Transverse colon (tissue), 4 donors: Measurements from ENCODE around the gene CYP24A1.

- PRO-cap, result no peak
- RAMPAGE, long total RNA, 4 experiments, result no peak in any of the 4 experiments
Measured at GRCh38 chr20:54112217-54112885, 42.0 kb upstream of the BCAS1 start.

DNA sequence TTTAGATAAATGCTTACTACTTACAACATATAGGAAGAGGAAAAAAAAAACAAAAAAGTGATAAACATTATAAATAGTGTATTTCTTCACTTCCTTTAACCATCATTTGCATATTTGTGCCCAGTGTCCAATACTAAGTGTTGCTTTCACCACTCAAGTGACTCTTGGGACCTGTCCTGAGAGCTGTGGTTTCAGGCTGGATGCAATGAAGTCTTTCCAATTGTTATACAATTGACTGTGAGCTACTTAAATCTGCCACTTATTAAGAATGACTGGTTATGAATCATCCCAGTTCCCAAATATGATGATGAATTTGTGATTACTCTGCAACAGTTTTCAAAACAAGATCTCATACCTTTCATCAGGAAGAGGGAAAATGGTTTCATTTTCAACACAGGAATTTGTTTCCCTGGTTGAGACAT lies 41.3 kb downstream of the CYP24A1 start:
- PRO-cap, result no peak
- RAMPAGE, long total RNA, 4 experiments, result no peak in any of the 4 experiments

DNA sequence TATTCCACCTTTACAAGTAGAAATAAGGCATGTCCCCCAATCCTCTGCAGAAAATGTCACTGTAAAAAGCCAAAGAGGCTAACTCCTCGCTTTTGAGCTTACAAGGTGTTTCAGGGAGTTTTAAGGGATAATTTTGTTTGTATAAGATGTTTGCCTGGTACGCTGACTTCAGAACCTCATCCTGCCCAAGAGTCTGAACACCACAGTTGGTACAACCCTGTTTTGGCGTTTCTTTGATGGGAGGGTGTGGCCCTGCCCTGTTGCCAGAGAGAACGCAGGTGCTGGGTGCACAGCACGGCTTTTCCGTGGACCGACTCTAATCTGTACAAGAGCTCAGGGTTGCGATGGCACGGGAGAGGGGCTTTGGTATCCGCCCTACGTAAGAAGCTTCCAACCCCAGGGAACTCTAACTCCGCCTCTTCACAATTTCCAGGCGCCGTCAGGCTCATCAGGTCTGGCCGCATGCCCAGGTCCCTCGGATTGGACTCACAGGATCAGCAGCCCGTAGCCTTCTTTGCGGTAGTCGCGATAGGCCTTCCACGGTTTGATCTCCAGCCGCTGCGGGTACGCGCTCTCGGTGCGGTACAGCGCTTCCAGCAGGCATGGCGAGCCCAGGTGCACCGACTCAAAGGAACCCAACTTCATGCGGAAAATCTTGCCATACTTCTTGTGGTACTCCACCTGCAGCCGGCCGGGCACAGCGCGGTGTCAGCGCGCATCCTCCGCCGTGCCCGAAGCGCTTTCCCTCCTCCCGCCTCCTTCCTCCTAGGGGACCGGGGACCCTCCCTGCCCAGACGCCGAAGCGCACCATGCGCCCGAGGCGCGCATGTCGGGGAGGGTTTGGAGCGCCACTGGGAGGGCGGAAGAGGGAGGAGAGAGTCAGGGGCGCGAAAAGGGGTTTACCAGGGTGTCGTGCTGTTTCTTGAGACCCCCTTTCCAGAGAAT lies 1.1 kb downstream of the CYP24A1 start:
- PRO-cap, result no peak
- RAMPAGE, long total RNA, 4 experiments, result no peak in any of the 4 experiments

DNA sequence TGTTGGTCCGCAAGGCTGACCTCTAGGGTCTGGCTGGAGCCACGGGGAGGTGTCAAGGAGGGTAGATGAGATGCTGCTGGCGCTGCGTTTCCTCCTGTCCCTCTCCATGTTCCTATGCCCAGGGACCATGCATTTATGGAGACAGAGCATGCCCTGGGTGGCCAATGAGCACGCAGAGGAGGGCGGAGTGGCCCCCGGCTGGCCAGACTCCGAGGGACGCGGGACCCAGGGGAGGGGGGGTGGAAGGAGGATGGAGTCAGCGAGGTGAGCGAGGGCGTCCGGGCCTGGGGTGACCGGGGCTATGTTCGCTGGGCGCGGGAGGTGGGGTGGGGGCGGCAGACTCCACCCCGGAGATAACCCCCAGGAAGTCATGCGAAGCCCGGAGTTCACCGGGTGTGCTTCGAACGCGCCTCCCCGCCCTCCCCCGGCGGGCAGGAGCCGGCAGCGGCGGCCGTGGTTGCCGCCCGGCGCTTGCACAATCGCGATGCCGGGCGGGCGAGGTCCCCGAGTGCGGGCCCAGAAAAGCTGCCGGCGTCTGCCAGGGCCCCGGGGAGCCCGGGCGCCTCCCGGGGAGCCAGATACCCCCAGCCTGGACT lies at the start of gene CYP24A1:
TSS of gene CYP24A1 (minus strand) at position 108 of the 596 bp plus-strand sequence.
- PRO-cap, result no peak
- RAMPAGE, long total RNA, 4 experiments, result no peak in any of the 4 experiments

- PRO-cap, result no peak
- RAMPAGE, long total RNA, 4 experiments, result no peak in any of the 4 experiments
Measured at GRCh38 chr20:54195510-54196215, 12.2 kb upstream of the PFDN4 start.

DNA sequence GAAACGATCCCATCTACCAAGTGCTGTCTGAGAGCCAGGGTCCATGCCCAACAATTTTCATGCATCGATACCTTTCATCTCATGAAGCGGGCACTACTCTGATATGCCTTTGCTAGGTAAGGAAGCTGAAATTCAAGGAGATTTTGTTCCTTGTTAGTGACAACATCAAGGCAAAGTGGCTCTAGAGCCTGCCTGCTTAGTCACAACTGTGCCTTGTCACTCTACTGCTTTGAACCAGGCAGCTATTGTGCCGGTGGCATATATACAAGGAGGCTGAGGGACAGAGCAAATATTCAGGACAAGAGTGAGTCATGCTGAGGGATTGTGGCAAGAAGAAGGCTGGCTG lies 59.4 kb downstream of the PFDN4 start:
- PRO-cap, result no peak
- RAMPAGE, long total RNA, 4 experiments, result no peak in any of the 4 experiments

- PRO-cap, result no peak
- RAMPAGE, long total RNA, 4 experiments, result no peak in any of the 4 experiments
Measured at GRCh38 chr20:54524672-54525329, 49.4 kb downstream of the DOK5 start.

GRCh38 chr20:56417835-56418930 lies 6.1 kb downstream of the CASS4 start:
- PRO-cap, result no peak
- RAMPAGE, long total RNA, 4 experiments, result no peak in any of the 4 experiments

- PRO-cap, result no peak
- RAMPAGE, long total RNA, 4 experiments, result no peak in any of the 4 experiments
Measured at GRCh38 chr20:56444223-56444645, 24.2 kb upstream of the RTF2 start.

DNA sequence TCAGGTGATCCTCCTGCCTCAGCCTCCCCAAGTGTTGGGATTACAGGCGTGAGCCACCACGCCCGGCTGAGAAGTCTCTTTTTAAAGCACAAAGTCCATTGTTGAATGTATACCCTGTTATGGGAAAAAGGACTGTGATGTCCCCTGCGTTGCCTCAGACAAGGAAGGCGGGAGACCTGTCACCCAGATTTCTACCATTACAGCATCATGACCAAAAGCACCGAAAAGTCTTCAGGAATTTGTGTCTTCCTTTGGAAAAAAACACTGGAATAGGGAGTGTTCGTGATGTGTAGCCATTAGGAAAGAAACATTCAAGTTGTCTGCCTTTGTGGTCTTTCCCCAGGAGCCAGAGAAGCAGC lies 18.2 kb upstream of the RTF2 start:
- PRO-cap, result no peak
- RAMPAGE, long total RNA, 4 experiments, result no peak in any of the 4 experiments

GRCh38 chr20:56476812-56477260 lies 8.4 kb downstream of the RTF2 start:
- PRO-cap, result no peak
- RAMPAGE, long total RNA, 4 experiments, result start-site peak on the plus strand in 1 of 4 experiments, at chr20:56477041-56477095 at its widest, 33 reads per replicate

DNA sequence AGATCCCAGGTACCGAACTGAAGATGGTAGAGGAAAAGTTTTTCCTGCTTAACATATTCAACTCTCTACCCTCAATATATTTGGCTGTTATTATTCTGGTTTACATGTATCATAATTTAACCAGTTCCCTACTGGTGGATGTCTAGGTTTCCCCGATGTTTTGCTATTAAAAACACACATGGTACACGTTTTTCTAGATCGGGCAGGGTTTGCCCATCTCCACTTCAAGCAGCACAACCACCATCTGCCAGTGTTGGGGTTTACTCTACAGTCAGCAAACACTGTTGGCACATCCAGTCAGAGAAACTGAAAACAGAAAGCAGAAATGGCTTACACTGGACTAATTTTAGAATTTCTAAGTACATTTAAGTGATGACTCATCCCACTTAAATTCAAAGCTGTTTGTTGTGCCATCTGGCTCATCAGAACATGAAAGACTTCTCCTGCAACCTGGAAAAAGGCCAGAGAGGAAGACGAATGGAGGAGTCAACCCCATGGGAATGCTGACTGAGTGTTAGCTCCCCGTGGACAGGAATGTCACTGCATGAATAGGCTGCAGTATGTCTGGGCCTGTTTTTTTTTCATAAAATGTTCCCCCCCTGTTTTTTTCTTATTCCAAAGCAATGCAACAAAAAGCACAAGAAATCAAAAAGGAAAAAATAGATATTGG lies 21.8 kb downstream of the FAM209B start:
- PRO-cap, result no peak
- RAMPAGE, long total RNA, 4 experiments, result no peak in any of the 4 experiments

DNA sequence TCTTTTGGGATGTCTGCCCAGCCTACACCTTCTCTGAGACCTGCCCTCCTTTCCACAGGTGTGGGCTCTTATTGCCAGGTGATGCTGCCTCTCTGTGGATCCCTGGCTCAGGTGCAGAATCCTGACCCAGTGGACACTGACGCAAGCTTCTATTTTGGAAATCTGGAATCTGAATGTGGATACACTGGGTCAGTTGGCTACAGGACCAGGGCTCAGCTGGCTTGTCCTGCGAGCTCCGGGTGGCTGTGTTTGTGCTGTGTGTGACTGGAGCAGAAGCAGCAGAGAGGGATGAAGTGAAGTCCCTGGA lies 54.4 kb downstream of the TFAP2C start:
- PRO-cap, result no peak
- RAMPAGE, long total RNA, 4 experiments, result no peak in any of the 4 experiments

- PRO-cap, result no peak
- RAMPAGE, long total RNA, 4 experiments, result no peak in any of the 4 experiments
Measured at GRCh38 chr20:56703181-56703783, 74.2 kb downstream of the TFAP2C start.

GRCh38 chr20:57106299-57106731 lies 160.1 kb downstream of the BMP7 start:
- PRO-cap, result no peak
- RAMPAGE, long total RNA, 4 experiments, result no peak in any of the 4 experiments

DNA sequence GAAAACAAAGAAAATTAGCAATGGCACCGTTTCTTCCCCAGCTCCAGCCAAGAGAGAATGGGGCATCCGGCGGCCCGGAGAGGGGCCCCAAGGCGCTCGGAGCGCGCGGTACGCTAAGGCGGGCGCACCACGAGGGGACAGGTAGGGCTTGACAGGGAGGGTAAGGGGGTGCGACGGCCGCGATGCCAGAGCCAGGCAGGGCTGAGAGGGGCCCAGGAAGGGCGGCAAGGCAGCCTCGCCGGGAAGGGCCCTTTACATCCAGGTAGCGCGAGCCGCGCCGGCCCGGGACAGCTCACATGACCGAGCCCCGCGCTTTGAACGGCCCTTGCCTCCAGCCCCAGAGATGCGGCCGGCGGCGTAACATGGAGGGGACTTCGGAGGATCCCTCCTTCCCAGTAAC lies 1.3 kb downstream of the BMP7 start:
- PRO-cap, result no peak
- RAMPAGE, long total RNA, 4 experiments, result no peak in any of the 4 experiments

GRCh38 chr20:57392255-57393471 lies 1.5 kb downstream of the RBM38 start:
- PRO-cap, result bidirectional peak, plus-strand start at chr20:57393133, minus-strand start at chr20:57392811
- RAMPAGE, long total RNA, 4 experiments, result no peak in any of the 4 experiments

DNA sequence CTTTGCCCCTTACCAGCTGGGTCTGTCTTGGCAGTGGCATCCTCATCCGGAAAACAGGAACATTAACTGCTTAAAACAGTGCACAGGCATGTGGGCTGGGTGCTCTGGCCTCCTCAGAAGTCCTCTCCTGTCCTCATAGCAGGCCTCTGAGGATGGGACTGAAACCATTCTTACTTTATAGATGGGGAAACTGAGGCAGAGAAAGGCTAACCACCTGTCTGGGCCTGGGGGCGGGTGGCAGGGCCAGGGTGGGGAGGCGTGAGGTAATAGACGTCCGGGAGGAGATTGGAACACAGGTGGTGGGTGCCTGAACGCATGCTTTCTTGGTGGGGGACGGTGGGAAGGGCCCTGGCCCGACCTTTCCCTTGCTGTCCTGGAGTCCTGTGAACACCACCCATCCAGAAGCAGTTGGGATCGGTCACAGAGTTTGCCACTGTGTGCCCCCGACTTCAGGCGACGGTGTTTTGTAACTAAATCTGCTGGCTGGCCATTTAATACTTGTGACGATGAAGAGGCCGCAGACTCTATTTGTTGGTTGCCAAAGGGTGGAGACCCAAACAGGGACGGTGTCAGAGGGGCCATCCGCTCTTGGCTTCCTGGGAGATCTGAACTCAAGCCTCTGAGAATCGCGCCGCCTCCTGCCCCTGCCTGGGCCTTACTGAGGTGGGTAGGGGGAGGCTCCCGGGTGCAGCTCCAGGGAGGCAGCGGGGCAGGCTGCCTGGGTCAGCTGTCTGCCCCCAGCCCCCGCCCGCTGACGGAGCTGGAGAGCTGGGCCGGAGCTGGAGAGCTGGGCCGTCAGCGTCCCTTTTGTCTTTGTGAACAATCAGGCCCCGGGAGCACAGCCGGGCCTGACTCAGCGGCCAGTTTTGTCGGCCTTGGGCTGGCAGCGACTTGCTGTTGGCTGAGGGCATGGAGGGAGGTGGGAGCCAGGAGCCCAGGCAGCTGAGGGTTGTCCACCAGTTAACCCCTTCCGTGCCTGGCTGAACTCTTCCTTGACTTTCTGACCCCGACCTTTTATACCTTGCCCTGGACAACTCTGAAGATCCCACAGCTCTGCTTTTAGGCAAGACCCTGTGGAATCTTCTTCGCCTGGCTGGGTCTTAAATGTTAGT lies 4.2 kb downstream of the RBM38 start:
- PRO-cap, result unidirectional peak, minus-strand start at position 809 of the sequence
- RAMPAGE, long total RNA, 4 experiments, result start-site peak on the plus strand in 1 of 4 experiments, centred at position 640 of the sequence, 11 reads per replicate

DNA sequence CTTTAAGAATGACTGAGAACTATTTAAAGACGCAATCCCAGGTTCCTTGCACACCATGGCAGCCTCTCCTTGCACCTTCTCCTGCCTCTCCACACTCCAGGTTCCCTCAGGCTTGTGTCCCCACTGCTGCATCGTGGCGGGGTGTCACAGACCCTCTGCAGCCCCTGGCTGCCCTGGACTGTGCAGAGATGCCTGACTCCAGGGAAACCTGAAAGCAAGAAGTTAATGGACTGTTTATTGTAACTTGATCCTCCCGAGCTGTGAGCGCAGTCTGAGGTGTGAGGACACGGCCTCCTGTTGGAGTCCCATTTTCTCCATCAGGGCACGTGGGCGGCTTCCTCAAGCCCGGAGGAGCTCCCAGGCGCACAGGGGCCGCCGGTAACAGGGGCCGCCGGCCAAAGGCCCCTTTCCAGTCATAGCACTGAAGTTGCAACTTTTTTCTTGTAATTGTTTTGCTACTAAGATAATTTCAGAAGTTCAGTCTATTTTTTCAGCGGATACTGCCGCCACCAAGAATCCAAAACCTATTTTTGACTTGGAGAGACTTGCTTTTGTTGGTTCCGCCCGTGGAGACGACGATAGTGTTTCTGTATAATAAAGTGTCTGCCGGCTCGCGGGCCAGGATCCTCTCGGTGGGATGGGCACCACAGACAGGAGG lies 17.0 kb downstream of the RBM38 start:
- PRO-cap, result no peak
- RAMPAGE, long total RNA, 4 experiments, result no peak in any of the 4 experiments

DNA sequence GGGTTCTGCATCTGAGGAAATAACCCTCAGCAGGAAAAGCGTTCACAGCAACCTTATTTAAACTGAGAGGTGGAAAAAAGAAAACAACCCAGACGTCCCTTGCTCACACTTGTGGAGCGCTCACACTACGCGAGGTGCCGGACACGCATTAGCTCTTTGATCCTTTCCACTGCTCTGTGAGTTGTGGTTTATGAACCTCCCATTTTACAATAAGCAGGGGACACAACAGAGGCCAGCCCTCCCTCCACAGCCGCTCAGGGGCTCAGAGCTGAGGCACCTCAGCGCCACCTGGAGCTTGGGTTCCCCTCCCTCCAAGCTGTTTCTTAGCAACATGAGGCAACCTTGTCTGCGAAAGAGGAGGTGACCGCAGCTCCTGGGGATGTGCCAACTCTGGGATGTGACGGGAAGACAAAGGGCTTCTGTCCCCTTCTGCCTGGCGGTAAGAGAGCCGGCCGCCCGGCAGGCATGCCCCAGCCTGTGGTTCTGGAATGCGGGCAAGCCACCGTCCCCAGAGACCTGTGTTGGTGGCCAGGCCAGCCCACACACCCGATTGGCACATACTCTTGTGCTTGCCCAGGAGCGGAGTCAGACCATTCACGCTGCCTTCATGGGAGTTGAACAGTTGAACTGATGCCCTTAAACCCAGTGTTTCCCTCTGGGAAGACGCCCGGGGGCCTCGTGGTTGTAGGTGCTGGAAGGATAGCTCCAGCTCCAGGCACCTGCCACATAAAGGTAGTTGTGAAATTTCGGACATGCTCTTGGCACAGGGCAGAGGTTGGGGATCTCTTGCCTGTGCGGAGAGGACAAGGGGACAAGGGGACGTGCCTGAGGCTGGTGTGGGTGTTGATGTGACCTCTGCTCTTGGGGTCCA lies 44.5 kb downstream of the RBM38 start:
- PRO-cap, result no peak
- RAMPAGE, long total RNA, 4 experiments, result no peak in any of the 4 experiments